Right atrium auricular region (tissue), 2 donors: ENCODE data around the genes GINS3, CDH8, CDH5 and CKLF.

DNA sequence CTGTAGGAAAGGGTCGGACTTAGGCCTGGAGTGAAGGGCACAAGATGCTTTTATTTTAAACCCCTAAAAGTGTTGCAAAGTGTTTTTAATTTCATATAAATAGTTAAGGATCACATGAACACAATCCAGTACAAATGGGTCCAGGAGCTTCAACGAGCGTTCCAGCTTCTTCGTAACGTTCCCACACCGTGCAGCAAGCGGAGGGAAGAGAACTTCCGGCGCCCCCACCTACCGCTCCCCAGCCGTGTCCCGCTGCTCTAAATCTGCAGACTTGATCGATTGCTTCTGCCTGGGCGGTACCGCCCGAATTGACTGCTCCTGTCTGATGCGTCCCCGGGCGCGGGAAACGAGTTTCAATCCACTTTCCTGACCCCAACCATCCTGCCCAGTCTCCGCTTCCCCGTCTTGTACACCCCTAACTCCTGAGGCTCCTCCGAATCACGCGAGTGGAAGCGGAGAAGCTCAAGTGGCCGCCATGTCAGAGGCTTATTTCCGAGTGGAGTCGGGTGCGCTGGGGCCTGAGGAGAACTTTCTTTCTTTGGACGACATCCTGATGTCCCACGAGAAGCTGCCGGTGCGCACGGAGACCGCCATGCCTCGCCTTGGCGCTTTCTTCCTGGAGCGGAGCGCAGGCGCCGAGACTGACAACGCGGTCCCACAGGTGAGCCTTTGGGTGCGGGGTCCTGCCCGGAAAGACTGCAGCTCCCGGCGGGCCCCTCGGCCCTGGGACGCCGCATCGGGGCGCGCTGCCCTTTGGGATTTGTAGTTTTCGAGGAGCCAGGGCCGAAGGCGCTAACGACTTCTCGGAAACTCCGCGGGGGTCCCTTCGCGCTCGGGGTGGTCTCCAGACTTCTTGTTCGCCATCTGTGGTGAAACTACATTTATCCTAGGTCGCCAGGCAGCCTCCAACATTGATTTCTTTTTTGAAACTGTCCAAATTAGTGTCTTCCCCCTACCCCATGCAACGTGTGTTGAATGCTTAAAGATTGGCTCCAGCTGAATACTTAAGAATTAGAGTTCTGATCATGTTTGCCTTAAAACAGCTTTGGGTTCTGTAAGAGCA, at the start of gene GINS3:
GINS3 (plus strand) TSS at position 345 of the 1,063 bp plus-strand sequence.
- PRO-cap, result bidirectional peak, plus-strand start at position 388 of the sequence, minus-strand start at position 180 of the sequence; bidirectional peak, plus-strand start at position 763 of the sequence, minus-strand start at position 698 of the sequence
- RAMPAGE, long total RNA, 2 experiments, result start-site peak on the plus strand in 2 of 2 experiments, centred at positions 336 to 343 of the sequence, 24 to 40 reads per replicate; start-site peak on the minus strand in 1 of 2 experiments, centred at position 704 of the sequence, 8 reads per replicate

- PRO-cap, result no peak
- RAMPAGE, long total RNA, 2 experiments, result start-site peak on the plus strand in 2 of 2 experiments, at chr16:58421250-58421324 at its widest, 164 to 1,141 reads per replicate
Observed at GRCh38 chr16:58421007-58421496, 28.8 kb downstream of the GINS3 start.

DNA sequence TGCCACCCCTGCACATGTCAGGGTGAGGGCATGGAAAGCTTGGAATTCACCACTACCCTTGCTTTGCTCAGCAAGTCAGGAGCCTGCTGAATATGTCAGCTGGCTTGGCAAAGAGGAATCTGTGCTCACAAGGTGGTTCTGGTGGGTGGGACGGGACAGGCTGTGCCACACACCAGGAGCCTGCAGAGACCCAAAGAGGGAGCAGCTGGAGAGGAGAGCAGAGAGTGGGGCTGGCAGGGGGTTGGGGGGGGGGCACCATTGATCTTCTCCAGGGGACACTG, 48.7 kb upstream of the NDRG4 start:
- PRO-cap, result unidirectional peak, plus-strand start at position 175 of the sequence
- RAMPAGE, long total RNA, 2 experiments, result no peak in any of the 2 experiments

GRCh38 chr16:58507135-58507544, 7.2 kb downstream of the NDRG4 start:
- PRO-cap, result no peak
- RAMPAGE, long total RNA, 2 experiments, result no peak in any of the 2 experiments

GRCh38 chr16:58519214-58520392, 4.3 kb downstream of the SETD6 start:
- PRO-cap, result no peak
- RAMPAGE, long total RNA, 2 experiments, result no peak in any of the 2 experiments

GRCh38 chr16:58542174-58542750, 26.9 kb downstream of the SETD6 start:
- PRO-cap, result no peak
- RAMPAGE, long total RNA, 2 experiments, result no peak in any of the 2 experiments

- PRO-cap, result unidirectional peak, plus-strand start at chr16:58628998
- RAMPAGE, long total RNA, 2 experiments, result no peak in any of the 2 experiments
Observed at GRCh38 chr16:58628562-58629709, 690 bp downstream of the CNOT1 start.

- PRO-cap, result unidirectional peak, plus-strand start at chr16:58683553
- RAMPAGE, long total RNA, 2 experiments, result no peak in any of the 2 experiments
Observed at GRCh38 chr16:58683185-58683896, 1.2 kb downstream of the SLC38A7 start.

GRCh38 chr16:59573858-59574156, 839.7 kb upstream of the GOT2 start:
- PRO-cap, result no peak
- RAMPAGE, long total RNA, 2 experiments, result no peak in any of the 2 experiments

DNA sequence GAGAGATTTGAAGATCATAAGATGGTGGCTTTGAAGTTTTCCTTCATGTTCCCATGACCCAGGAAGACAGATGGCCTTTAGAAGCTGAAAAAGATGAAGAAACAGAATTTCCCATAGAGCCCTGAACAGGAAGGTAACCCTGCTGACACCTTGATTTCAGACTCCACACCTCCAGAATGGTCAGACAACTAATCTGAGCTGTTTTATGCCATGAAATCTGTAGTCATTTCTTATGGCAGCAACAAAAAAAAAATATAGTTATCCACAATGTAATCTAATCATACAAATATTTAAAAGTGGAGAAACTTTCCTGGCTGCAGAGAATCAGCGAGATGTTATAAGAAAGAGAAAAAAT, 918.5 kb downstream of the CDH8 start:
- PRO-cap, result no peak
- RAMPAGE, long total RNA, 2 experiments, result no peak in any of the 2 experiments

DNA sequence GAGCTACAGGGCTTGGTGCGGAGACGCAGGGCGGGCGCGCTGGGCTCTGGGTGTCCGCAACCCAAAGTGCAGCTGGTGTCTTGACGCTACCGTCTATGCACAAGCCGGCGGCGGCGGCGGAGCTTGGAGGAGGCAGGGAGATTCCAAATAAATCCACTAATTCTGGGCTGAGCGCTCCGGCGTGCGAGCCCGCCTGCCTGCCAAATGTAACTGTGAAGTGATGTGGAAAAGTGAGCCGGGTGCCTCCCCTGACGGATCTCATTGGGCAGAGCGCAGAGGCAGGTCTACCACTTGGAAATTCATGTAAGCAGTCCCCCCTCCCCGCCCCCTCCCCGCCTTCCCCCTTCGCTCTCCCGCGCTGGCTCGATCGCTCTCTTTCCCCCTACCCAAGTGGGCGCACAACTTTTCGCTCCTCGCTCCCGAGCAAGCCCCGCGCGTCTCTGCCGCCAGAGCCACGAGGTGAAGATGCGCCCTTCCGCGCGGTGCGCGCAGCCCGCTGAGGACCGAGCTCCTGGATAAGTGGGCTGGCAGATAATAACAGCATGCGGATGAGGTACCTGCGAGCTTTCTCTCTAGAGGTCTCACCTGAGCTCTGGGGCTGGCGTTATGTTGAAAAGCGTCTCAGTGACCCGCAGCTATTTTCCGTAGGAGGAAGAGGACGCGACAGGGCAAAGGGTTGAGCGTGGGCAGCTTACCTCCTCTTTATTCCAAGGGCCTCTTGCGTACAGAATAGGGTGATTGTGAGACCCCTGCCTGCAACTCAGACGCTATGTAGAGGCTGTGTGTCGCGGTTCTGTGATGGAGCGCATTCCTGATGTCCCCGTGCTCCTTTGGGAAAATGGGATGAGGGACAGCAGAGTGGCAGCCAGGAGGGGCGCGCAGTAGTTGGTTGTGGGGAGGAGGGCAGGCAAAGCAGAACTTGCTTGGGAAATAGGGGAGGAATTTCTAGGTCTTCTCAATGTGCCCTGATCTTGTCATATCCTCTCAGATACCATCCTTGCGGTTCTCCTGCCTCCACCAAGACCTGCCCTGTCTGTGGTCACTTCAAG, at the start of gene CDH8:
CDH8 (minus strand) TSS at position 214 of the 1,049 bp plus-strand sequence.
- PRO-cap, result no peak
- RAMPAGE, long total RNA, 2 experiments, result no peak in any of the 2 experiments

GRCh38 chr16:64947014-64947735, 174.7 kb downstream of the CDH11 start:
- PRO-cap, result no peak
- RAMPAGE, long total RNA, 2 experiments, result no peak in any of the 2 experiments

- PRO-cap, result no peak
- RAMPAGE, long total RNA, 2 experiments, result no peak in any of the 2 experiments
Observed at GRCh38 chr16:65176507-65177188, 54.8 kb upstream of the CDH11 start.

DNA sequence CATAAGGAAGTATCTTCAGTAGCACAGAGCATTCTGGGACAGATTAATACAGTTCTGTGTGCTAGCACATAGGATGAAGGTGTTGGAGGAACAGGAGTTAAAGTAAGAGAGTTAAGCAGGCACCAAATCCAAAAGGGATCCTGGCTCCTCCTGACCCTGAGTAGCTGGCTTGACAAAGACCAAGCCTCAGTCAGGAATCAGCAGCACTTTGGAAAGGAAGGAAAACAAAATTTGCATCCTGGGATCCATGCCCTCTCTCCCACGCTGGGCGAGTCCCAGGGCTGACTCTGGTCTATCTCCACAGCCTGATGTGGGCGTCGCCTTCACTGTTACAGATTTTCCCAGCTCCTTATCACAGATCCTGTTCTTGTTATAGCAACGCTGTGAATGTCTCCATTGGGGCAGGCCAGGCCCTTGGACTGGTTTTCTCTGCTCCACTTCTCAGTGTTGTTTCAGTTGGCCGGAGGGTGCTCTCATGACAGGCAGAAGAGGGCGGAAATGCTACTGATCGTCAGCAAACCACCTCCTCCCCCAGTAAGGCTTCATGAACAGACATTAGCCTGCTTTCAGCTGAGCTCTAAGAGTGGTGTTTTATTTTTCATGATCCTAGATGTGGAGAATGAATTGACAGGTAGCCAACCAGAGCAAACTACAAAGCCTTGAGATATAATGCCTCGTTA, 127.9 kb upstream of the CDH11 start:
- PRO-cap, result unidirectional peak, plus-strand start at position 455 of the sequence; unidirectional peak, plus-strand start at position 534 of the sequence
- RAMPAGE, long total RNA, 2 experiments, result no peak in any of the 2 experiments

- PRO-cap, result no peak
- RAMPAGE, long total RNA, 2 experiments, result no peak in any of the 2 experiments
Observed at GRCh38 chr16:65945738-65945902, 420.9 kb upstream of the CDH5 start.

DNA sequence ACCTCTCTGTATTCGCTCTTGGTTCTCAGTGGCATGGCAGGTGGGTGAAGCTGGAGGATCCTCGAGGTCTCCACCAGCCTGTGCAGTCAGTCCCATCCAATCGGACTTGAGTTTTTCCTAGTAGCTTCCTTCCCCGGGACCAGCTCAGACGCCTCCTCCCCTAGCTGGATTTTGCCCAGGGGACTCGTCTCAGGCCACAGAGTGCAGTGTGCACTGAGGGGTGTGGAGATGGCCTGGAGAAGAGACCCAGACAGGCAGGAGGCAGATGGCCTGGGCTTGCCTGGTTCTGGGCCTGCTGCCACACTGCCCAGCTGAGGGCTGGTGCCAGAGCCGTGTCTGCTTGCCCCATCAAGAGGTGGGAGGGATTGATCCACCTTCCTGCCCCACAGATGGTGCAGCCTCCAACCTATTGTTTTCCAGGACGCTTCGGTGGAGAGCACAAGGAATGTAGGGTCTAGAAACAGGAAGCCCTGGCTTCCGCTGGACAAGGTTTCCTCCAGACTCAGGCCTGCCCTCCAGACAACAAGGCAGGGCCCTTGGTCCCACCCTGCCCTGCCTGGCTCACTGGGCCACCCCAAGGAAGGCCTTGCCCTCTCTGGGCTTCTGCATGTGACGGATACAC, 6.8 kb upstream of the CDH5 start:
- PRO-cap, result unidirectional peak, plus-strand start at position 199 of the sequence
- RAMPAGE, long total RNA, 2 experiments, result no peak in any of the 2 experiments

- PRO-cap, result bidirectional peak, plus-strand start at chr16:66366636, minus-strand start at chr16:66366527
- RAMPAGE, long total RNA, 2 experiments, result start-site peak on the plus strand in 2 of 2 experiments, at chr16:66366622-66366716 at its widest, 980 to 1,061 reads per replicate
Observed at GRCh38 chr16:66366357-66366999, at the start of gene CDH5. Gene CDH5 (plus strand): TSS chr16:66366691.

DNA sequence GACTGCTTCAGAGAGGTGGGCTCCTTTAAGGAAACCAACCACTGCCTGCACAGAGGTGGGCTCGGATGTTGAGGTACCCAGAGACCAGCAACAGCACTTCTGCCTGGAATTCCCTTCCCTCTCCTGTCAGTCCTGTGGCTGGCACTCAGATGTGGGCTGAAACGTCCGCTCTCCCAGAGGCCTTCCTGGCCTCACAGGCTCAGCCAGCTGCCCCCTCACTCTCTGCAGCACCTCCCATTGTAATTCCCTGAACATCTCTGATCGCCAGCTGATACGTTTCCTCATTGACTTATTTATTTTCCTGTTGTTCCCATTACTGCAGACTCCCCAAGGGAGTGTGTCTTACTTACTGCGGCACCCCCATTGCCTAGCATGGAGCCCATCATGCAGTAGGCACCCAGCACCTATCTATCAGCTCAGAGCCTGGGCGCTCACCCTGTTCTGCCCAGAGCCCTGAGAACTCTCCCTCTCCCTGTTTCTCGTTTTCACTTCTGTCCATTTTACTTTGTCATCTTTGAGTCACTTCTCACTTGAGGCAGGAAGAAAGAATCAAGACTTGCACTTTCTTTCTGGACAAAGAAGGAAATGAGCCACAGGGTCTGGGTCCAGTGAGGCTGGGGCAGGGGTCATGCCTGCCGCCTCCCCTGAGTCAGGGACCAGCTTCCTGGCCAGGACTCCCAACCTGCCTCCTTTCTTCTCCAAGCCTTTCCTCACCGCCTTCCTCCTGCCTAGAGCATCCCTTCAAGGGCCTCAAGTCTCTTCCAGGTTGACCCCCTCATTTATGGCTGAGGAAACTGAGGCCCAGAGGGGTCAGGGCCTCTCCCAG, 10.2 kb downstream of the CDH5 start:
- PRO-cap, result unidirectional peak, minus-strand start at position 151 of the sequence
- RAMPAGE, long total RNA, 2 experiments, result no peak in any of the 2 experiments

GRCh38 chr16:66517768-66518090, 32.2 kb downstream of the TK2 start:
- PRO-cap, result no peak
- RAMPAGE, long total RNA, 2 experiments, result no peak in any of the 2 experiments

DNA sequence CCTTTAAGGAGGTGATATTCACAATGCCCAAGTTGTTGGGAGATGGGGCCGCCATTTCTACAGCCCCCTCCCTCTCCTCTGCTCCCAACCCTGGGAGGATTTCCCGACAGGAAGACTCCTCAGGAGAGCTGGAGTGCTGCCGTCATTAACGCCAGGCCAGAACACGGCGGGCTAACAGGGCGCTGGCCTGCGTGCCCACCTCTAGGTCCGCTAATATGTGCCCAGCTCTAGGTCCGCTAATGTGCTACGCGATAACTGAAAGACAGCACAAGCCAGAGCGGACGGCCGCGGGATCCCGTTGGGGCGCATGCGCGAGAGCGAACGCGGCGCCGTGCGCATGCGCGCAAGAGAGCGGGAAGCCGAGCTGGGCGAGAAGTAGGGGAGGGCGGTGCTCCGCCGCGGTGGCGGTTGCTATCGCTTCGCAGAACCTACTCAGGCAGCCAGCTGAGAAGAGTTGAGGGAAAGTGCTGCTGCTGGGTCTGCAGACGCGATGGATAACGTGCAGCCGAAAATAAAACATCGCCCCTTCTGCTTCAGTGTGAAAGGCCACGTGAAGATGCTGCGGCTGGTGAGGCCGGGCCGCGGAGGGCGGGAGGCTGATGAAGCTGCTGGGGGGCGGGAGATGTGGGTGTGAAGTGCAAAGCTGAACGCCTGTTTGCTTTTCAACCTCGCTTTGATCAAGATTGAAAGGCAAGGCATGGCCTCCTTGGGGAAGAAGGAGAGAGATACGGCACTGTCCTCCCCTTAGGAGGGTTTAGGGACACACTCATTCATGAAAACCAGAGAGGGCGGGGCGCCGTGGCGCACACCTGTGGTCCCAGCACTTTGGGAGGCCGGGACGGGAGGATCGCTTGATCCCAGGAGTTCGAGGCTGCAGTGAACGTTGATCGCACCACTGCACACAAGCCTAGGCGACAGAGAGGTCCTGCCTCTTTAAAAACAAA, at the start of gene CKLF:
CKLF (plus strand) TSS at position 351 of the 944 bp plus-strand sequence.
- PRO-cap, result bidirectional peak, plus-strand start at position 357 of the sequence, minus-strand start at position 294 of the sequence
- RAMPAGE, long total RNA, 2 experiments, result start-site peak on the plus strand in 2 of 2 experiments, centred at positions 375 to 384 of the sequence, 230 to 686 reads per replicate